M059J (cell line): ENCODE results near the genes IMPDH2, USP4 and AMT.

DNA sequence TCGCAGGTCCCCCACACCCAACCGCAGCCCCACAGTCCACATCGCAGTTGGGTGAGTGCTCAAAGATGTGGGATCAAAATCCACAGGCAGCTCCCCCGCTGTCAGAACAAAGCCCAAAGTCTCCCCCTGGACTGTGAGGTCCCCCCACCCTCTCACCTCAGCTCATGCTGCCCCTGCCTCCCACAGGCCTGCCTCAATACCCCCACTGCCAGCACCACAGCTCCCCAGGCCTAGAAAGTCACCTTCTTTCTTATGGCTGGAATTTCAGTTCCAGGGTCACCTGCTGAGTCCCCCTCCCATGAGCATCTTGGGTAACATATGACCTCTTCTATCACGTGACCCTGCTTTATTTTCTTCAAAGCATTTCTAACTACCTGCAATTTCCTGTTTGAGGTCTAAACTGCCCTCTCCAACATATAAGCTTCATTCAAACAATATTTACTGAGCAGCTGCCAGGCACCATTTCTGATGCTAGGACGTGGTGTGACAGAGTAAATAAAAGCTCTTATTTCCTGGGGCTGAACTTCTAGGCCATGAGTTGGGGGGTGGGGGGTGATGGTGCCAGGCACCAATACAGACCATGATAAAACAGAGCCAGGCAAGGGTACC is 2.4 kb upstream of the TMEM89 start:
- RAMPAGE, long total RNA = no peak

GRCh38 chr3:48691968-48692311 is 6.2 kb upstream of the NCKIPSD start:
- RAMPAGE, long total RNA = no peak

GRCh38 chr3:48742177-48742640 is 25.2 kb upstream of the IP6K2 start:
- RAMPAGE, long total RNA = no peak

- RAMPAGE, long total RNA = no peak
Observed at GRCh38 chr3:48845081-48845554, 2.6 kb downstream of the PRKAR2A start.

GRCh38 chr3:48926980-48927376 is 8.3 kb downstream of the ARIH2 start:
- RAMPAGE, long total RNA = no peak

DNA sequence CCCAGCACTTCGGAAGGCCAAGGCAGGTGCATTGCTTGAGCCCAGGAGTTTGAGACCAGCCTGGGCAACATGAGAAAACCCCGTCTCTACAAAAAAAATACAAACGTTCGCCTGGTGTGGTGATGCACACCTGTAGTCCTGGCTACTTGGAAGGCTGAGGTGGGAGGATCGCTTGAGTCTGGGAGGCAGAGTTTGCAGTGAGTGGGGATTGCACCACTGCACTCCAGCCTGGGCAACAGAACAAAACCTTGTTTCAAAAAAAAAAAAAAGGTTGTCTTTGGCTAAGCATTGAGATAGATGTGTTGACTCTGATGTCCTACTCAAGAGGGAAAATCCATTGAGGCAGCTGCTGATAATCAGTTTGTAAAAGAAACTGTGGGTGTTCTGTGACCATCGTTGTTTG is 9.0 kb upstream of the P4HTM start:
- RAMPAGE, long total RNA = no peak

DNA sequence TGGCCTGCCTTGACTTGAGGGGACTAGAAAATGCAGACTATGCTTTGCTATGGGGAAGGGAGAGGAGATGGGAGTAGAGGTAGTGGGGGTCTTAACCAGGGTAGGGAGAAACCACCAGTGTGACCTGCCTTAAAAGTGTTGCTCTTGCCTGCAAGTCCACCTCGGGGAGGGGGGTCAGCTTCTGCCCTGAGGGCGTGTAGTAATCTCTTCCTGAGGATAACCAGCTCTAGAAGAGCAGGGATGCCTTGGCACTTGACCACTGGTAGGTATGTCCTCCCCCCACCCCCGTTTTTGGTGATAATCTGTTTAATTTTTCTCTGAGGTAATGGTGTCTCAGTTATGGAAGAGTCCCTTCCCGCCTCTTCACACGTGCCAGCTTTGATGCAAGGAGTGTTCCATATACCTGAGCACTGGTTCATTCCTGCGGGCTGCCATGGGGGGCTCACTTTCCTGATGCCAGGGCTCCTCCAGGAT is 859 bp upstream of the P4HTM start:
- RAMPAGE, long total RNA = no peak

DNA sequence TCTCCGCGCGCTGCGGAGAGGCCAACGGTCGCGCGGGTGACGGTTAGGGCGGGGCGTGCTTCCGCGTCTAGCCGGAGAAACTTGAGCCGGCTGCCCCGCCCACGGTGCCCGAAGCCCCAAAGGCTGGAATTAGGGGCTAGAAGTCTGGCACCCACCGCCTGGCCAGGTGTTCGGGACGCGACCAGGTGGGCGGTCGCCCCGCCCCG is 418 bp upstream of the NDUFAF3 start:
- RAMPAGE, long total RNA = no peak

DNA sequence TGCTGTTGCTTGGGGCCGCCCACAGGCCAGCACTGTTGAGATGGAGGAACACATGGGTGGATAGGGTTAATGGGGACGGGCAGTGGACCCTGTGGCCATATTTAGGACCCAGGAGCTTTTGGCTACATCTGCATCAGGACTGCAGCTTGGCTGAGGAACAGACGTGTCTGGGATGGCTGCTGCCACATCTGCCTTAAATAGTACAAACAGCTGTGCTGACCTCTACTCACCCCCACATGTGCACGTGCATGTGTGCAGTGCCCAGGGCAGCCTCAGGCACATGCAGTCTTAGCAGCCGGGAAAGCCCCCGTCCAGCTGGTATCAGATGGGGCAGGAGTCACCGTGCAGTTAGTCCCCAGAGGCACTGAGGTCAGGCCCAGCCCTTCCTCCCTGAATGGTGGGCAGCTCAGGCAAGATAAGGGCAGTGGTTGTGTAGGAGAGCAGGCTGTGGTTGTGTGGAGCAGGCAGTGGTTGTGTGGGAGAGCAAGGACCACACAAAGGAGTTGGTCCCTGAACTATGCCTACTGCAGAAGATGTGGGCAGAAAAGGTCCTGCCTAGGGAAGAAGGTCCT is 3.4 kb downstream of the NDUFAF3 start:
- RAMPAGE, long total RNA = no peak

DNA sequence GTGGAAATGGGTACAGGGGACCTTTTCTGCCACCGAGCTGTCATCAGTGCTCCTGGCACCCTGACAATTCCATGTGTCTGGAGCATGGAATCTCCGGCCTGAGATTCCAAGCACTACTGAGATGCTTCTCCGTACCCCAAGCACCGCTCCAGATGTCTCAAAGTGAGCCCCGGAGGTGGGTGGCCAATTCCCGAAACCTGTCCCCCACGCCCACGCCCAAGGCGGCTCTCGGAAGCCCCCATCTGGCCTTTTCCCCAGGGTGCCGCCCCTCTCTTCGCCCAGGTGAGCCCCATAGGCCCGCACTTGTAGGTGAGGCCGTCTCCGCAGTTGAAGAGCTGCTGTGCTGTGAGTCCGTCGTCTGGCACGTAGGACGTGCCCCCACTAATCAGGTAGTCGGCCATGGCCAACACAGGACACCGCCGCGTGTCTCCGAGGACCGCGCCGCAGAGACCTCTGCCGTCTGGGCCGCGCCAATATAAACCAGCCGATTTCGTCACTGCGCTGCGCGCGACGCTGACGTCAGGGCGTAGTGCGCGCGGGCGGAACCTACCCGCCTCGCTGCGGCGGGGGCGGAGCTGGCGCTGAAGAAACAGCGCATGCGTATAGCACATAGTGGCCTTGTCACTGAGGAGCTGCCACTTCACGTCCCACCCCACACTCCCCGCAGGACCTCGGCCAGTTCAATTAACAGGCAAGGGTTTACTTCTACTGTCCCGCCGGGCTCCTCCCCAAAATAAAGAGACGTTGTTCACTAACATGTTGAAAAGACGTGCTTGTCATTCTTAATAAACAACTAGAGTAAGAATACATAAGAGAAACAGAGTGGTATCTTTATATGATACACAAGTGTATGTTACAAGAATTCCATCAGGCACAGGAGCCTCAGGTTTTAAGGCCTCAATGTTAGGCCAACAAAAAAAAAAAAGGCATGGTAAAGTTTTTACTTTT is at the start of gene IMPDH2:
Gene IMPDH2, minus strand, starts transcription at position 449 of the 948 bp plus-strand sequence.
- RAMPAGE, long total RNA = no peak

DNA sequence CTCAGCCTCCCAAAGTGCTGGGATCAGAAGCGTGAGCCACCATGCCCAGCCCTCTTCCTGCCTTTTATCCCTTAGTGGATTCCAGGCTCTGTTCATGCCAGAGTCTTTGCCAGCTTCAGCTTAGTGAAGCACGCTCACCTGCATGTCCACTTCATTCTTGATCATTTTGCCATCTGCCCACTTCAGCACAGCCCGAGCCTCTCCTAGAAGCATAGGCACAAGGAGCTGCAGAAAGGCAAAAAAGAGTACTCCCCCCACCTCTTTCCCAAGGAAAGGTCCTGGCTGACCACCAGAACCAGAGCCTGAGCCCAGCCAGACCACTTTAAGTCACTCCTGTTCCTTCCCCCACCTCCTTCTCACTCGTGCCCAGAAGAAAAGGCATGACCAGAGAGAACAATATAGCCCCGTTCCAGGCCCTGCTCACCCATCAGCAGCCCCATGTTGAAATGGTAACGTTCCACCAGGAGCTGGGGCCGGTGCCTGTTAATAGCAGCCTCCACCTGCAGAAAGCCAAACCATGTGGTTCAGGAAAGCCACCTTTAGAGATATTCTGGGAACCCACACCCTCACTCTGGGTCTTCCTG is 1.3 kb downstream of the QARS1 start:
- RAMPAGE, long total RNA = no peak

- RAMPAGE, long total RNA = no peak
Observed at GRCh38 chr3:49277415-49277932, 442 bp upstream of the C3orf62 start.

GRCh38 chr3:49339840-49340581 is at the start of gene USP4:
USP4 (minus strand) TSS chr3:49340053.
- RAMPAGE, long total RNA = no peak

DNA sequence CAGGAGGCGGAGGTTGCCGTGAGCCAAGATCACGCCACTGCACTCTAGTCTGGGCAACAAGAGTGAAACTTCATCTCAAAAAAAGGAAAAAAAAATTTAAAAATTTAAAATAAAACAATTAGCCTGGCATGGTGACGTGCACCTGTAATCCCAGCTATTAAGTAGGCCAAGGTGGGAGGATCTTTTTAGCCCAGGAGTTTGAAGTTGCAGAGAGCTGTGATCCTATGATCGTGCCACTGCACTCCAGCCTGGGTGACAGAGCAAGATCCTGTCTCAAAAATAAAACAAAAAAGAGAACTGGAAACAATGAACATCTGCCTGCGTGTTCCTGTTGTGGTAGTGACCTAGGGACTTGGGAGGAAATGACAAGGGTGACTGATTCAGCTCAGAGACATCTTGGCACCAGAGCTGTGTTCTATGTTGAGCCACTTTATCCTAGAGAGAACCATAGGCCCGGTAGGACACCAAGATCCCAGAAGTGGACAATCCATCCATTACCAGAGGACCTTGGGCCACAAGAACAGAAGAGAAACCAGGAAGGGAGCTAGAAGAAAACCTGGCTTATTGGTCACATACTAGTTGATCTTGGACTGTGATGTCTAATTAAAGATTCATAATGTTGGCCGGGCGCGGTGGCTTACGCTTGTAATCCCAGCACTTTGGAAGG is 5.2 kb upstream of the USP4 start:
- RAMPAGE, long total RNA = no peak

DNA sequence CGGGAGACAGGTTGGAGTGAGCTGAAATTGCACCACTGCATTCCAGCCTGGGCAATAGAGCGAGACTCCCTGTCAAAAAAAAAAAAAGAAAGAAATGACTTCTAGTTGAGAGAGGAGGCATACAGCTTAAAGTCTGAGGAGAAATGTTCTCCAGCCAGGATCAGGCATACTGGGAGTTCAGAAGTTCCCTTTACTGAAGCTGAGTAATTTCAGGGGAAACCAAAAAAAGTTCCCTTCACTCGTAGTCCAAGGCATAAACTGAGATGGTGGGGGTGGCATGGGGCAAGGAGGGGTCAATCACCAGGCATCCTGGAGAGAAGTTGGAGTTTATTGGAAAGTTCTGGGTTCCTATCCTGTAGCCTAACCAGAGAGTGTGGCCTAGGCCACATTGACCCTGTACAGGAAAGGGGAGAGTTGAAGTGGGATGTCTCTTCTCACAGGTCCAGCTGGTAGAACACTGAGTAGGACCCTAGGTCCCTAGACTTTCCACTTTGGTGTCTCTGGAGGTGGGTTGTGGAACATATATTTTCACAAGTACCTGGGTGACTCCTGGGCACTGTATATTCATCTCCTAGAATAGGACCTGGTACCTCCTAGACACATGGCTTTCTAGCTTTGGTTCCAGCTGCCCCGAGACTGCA is 5.8 kb downstream of the GPX1 start:
- RAMPAGE, long total RNA = no peak

DNA sequence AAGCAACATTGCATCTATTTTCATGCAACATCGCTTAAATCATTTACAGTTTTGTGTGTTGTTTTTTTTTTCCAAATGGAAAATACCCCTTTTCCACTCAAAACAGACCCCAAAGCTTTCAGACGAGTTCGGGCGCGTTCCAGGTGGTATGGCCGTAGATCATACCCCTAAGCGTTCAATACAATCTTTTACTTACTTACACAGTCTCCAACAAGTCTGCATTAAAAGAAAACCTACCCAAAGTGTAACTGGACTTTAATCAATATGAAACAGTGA is 752 bp downstream of the RHOA start:
- RAMPAGE, long total RNA = no peak

DNA sequence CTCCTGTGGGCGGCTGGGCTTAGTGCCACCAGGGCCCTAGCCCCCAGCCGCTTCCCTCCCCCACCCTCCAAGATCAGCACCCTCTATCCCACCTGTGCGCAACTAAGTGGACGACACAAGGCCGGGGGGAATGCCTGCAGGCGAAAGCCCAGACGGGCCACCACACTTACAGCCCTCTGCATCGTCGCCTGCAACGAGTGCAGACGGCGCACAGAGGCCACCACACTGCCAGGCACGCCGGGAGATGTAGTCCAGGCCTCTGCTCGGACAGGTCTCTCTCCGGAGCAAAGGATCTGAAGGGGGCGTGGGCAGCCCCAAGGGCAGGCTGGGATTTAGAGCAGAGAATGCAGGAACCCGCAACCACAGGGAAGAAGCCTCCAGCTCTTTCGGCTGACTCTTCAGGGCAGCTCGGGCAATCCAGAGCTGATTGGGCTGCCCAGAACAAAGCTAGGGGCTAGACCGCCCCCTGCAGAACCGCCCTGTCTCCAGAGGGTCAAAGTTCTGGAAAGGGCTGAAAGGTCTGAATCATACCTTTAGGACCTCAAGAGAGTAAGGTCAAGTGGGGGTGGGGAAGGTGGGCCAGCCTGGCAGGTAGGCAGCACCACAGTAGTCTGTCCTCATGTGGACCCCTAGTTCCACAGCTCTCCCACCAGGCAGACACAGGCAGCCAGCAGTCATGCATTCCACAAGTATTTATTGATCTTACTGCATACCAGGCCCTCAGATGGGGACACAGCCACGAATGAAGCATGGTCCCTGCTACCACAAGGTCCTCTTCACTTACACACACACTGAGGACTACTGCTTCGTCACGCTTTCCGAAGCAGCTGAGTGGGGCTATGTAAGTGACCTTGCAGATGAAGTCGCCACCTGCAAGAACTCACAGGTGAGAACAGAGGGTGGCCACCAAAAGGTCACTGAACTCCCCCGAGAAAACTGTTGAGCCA is at the start of gene AMT:
Gene AMT, minus strand, starts transcription at position 205 of the 947 bp plus-strand sequence.
- RAMPAGE, long total RNA = no peak

DNA sequence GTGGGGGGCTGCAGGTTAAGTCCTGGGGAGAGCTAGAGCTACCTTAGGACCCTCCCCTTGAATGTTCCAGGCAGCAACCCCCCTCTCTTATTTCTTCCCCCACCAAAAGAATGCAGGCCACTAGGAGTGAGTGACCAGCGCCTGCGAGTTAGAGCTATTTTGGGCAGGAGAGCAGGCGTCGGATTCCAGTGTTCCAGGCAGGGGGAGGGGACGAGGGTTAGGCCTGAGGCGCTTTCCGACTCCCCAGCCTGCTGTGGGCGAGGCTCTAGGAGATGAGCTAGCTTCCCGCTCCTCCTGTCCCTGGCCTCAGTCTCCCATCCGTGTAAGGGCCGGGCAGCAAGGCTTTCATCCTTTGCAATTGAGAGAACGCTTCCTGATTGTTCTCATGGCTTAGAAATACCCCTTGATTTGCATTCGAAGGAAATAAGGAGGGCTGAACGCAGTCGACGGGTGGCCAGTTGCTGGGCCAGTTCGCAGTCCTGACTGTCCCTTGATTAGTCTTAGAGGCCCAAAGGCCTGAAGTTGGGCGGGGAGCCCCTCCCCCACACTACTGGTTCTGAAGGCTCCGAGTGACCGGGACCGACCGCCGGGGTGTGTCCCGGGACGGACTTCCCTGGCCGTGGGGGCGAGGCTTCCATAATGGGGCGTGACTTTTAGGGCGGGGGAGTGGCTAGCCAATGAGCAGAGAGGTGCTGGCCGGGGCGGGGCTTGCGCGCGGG is 522 bp upstream of the DAG1 start:
- RAMPAGE, long total RNA = no peak

DNA sequence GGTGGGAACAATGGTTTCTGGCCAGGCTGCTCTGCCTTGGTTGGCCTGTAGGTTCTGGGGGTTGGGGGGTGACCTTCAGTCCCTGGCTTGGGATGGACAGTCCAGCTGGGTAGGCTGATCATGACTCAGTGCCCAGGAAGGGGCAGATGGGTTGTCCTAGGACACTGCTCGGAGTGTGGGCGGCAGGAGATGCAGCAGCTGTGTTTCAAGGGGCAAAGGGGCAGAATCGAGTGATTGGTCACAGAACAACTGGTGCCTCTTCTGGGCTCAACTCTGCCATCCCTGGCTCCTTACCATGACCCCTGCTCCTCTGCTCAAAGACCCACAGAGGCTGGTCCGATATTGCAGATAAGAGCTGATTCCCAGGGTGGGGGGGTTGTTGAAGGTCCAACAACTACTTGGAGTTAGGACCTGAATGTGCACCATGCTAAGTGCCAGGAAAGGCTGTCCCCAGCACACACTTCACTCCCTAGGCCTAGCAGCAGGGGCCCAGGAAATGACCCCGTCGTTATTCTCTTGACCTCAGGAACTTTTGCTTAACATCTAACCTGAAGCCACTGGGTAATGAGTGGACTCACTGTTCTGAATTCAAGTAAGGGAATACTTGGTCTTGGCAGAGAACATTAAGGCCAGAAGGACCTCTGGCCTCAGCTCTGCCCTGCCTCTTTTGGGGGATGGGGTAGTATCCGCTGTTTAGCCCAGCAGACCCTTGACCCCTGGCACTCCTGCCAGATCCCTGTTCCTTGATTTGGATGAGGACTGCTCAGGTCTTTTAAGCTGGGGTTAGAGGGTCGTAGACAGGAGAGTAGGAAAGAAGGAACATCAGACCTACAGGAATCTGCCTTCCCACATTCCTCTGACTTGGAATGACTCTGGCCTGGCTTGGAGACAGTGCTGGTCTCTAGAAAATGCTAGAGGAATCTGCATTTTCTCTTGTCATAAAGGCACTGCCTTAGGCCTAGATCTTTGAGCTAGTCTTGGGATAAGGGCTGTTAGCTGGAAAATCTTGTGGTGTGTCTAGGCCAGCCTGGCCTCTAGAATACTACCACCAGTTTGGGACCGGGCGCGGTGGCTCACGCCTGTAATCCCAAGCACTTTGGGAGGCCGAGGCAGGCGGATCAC is 17.8 kb upstream of the BSN start:
- RAMPAGE, long total RNA = no peak

DNA sequence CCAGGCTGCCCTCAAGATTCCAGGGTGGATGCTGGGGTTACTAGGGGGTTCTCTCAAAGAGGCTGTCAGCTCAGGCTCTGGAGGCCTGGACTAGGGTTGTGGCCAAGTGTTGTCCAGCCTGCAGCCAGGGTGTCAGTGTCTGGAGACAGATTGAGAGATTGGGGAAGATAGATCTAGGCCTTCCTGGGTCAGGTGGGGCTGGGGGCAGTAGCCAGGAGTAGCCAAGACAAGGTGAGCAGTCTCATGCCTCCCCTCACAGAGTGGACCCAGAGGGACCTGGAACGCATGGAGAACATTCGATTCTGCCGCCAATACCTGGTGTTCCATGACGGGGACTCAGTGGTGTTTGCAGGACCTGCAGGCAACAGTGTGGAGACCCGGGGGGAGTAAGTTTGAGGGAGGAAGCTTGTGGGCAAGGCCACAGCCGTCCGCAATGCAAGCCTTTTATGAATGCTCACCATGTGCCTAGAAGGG is 810 bp downstream of the APEH start:
- RAMPAGE, long total RNA = no peak